Measurements from ENCODE around the genes ZNF326 and ZNF644.

DNA sequence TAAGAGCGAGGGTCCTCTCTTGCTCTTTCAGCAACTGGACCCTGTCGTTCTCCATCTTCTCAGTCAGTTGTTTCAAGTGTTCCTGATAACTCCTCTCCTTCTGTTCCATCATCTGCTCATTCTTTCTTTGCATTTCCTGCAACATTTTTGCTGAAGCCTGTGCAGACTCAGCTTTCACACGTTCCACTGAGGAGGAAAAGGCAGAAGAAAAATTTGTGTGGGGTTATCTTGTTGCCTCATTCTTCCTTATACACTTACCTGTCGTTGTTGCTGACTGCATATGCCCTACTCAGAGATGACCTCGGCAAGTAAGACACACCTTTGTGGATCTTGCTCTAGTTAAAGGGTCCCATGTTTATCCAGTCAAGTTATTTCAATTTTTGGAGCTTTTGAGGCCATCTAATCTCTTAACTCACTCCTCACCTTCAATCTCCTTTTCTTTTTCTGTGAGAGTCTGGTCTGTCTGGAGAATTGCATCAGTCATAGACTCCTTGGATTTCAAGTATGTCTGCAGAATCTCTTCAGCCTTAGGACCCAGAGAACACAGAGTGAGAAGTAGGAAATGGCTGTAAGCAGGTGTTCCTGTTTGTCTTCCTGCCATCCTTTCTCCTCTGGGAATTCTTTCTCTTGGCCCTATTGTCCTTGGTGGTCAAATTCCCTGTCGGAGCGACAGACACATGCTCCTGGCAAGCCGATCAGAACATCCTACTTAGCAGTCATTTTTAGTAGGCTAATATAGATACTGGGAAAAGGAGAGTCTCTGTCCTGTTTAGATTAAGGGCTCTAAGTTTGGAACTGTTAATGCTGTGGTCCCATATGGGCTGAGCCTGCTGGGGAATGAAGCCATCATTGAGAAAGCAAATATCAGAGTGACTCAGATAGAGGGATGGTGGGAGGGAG is 10.1 kb downstream of the GBP1 start:
- RRBS, 2 experiments, result no CpG with 5 or more reads among the region's 8 CpGs

DNA sequence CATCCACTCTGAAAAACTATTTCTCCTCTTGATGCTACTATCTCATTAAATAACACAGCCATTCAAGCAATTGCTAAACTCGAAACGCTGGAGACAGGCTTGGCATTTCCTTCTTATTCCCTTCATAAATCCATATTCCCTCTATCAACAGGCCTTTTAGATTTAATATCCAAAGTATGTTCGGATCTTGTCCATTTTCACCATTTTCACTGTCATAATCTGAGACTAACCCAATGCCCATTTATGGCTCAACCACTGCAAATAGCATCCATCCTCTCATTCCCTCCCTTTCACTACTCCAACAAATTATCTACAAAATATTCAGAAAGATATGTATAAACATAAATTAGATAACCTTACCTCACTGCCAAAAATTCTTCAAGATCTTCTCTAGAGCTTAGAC is 10.8 kb downstream of the GBP2 start:
- RRBS, 2 experiments, result no CpG with 5 or more reads among the region's 3 CpGs

DNA sequence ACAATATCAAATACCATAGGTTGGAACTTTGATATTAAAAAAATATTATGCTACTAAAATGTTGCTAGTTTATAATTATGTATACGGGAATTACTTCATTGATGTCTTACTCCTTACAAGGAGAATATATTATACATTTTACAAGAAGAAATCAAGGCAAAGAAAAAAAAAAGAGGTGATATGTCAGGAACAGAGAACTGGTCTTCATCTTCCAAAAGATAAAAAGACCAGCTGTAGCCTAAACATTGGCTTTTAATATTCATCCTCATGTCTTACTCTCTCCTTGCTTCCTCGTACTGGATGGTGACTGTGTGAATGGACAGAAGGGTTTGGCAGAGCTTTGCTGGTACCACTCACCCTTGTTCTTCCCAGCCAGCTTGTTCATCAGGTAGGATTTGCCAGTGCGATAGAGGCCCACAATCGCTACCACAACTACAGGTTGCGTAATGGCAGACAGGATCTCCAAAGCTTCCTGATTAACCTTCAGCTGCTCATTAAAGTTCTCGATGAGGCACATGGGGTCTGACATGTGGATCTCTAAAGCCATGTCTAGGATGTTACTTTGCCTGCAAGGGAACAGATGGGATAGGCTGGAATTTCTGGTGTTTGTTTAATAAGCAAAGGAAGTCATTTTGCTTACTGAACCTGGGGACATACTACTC is 3.5 kb downstream of the GBP5 start:
- RRBS, 2 experiments, result no CpG with 5 or more reads among the region's 6 CpGs

DNA sequence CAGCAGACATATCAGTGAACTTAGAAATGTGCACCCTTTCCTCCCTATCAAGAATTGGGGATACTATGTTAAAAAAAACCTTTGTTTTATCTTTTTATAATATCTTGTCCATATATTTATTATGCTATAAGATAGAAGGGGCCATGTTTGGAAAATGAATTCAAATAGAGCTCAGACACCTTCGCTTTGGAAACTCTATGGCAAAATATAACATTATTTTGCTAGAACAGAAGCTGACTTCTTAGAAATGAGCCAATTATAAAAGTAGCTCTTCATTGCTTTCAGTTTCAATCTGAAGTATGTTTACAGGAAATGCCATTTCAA is 37.7 kb upstream of the GBP5 start:
- RRBS, 2 experiments, result no CpG with 5 or more reads among the region's 1 CpG

GRCh38 chr1:89311793-89312238 is 39.2 kb upstream of the GBP5 start:
- RRBS, 2 experiments, result no CpG with 5 or more reads among the region's 4 CpGs

- RRBS, 2 experiments, result no CpG with 5 or more reads among the region's 3 CpGs
Observed at GRCh38 chr1:89407139-89407900, 43.5 kb downstream of the GBP6 start.

DNA sequence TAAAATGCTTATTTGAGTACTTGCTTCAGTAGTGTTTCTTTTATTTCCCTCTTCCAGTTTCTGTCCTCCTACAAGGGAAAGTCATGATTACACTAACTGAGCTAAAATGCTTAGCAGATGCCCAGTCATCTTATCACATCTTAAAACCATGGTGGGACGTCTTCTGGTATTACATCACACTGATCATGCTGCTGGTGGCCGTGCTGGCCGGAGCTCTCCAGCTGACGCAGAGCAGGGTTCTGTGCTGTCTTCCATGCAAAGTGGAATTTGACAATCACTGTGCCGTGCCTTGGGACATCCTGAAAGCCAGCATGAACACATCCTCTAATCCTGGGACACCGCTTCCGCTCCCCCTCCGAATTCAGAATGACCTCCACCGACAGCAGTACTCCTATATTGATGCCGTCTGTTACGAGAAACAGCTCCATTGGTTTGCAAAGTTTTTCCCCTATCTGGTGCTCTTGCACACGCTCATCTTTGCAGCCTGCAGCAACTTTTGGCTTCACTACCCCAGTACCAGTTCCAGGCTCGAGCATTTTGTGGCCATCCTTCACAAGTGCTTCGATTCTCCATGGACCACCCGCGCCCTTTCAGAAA is 50.3 kb upstream of the LRRC8C start:
- RRBS, 2 experiments, result no CpG with 5 or more reads among the region's 16 CpGs

DNA sequence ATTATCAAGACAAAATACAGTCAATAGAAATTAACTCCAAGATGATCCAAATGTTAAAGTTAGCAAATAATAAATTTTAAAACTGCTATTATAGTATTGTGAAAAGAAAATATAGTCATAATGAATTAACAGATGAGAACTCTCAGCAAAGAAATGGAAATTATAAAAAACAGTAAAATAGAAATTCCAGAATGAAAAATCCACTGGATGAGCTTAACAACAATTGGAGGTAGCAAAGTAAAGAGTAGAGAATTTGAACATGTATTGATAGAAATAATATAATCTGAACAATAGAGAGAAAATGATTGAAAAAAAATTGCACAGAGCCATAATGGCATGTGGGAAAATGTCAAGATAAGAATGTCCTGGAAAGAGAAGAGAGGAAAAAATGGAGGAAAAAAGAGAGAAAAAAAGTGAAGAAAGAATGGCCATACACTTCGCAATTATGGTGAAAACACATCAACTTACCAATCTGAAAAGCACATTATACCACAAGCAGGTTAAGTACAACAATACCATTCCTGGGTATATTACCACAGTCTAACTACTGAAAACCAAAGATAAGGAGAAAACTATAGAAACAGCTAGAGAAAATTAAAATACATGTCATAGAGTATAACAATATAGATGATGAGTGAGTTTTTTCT is 12.2 kb downstream of the LRRC8C start:
- RRBS, 2 experiments, result no CpG with 5 or more reads among the region's 1 CpG

GRCh38 chr1:89727705-89728218 is 93.1 kb upstream of the LRRC8D start:
- RRBS, 2 experiments, result no CpG with 5 or more reads among the region's 7 CpGs

- RRBS, 2 experiments, result no CpG with 5 or more reads among the region's 4 CpGs
Observed at GRCh38 chr1:89822571-89822775, 1.6 kb downstream of the LRRC8D start.

DNA sequence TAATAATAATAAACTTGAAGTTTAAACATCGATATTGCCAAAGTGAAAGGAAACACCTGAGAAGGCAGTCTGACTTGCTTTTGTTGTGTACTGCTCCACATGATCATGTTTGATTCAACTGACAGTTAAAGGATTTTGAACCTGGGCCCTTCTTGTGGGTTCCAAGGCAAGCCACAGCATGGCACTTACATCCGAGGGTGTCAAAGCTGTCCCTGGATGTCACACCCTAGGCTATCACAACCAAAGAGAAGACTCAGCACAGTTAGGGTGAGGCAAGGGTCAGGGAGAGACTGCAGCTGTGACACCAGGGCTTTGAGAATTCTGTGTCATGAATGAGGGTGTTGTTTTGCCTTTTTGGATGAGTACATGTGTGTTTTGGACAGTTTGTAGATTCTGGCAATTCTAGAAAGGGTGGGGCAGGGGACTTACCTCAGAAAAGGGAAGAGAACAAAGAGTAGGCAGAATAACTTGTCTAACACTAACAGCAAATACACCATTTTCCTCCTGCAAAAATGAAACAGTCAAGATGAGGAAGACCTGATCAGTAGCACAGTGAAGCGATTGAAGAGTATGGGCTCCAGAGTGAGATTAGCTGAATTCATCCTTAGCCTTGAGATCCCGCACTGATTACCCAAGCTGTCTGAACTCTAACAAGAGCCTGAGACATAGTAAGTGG is 37.8 kb upstream of the ZNF326 start:
- RRBS, 2 experiments, result no CpG with 5 or more reads among the region's 4 CpGs

DNA sequence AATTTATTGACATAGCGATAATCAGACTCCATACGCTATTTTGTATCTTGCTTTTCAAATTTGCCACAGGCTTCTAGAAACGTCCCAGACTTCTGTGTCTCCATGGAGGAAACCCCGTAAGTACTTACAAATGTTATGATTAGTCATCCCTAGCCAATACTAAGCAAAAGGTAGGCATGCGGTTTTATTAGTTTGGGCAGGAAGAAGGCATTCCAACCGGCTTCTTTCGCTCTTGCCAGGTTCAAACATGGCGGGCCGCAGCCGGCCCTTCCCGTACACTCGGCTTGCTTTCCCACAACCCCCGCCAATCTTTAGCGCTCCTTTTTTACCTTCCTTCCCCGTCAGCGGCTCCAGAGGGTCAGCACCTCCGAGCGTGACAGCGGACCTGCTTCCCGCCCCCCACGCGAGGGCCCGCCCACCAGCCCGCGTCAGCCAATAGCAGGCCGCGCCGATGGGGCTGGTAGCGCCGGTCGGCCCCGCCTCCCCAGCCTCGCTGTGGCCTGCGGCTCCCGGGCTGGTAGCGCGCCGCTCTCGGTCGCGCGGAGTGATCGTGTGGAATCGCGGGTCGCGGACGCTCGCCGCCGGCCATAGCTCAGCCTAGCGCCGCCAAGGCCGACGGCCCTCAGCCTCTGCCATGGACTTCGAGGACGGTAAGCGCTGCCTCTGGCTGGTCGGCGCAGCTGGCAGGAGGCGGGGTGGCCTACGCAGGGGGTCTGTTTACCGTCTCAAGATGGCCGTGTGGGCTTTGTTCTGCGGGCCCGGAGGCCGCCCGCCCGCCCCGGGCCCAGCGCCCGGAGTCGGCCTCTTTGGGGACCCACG is at the start of gene ZNF326:
Gene ZNF326, plus strand, starts transcription at position 487 of the 819 bp plus-strand sequence.
- RRBS, 2 experiments, result under 1 to 1% methylated on average over 25 to 28 of the region's 74 CpGs

DNA sequence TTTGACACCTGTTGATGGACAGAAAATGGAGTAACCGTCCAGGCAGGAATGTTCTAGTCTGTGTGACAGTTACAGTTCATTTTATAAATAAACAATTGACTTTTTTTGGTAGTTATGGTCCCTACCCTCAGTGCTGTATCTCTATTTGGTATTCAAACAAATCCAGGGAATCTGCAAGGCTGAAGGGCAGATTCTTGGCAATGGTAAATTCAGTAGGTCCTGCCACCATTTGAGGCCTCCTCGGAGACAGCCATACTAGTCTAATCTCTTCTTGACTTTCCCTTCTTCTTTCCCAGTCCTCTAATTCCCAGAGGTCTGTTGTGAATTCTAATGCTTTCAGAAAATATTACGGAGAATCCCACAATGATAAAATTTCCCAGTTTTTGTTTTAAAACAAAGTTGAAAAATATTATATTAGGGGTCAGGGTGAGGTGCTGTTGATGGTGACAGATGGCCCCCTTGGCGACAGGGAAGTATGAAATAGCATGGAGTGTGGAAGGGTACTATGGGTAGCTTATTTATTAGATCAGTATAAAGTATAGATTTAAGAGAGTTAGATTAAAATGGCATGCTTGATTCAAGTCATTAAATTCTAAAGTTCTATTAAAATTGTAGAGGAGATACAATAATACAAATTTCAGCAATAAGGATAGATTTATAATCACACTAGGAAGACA is 37.1 kb downstream of the ZNF326 start:
- RRBS, 2 experiments, result no CpG with 5 or more reads among the region's 4 CpGs

GRCh38 chr1:90062665-90063383 is 67.9 kb downstream of the ZNF326 start:
- RRBS, 2 experiments, result no CpG with 5 or more reads among the region's 30 CpGs

GRCh38 chr1:90607211-90607627 is 109.9 kb downstream of the BARHL2 start:
- RRBS, 2 experiments, result no CpG with 5 or more reads among the region's 14 CpGs

GRCh38 chr1:90748876-90749335 is 31.8 kb upstream of the BARHL2 start:
- RRBS, 2 experiments, result no CpG with 5 or more reads among the region's 1 CpG

DNA sequence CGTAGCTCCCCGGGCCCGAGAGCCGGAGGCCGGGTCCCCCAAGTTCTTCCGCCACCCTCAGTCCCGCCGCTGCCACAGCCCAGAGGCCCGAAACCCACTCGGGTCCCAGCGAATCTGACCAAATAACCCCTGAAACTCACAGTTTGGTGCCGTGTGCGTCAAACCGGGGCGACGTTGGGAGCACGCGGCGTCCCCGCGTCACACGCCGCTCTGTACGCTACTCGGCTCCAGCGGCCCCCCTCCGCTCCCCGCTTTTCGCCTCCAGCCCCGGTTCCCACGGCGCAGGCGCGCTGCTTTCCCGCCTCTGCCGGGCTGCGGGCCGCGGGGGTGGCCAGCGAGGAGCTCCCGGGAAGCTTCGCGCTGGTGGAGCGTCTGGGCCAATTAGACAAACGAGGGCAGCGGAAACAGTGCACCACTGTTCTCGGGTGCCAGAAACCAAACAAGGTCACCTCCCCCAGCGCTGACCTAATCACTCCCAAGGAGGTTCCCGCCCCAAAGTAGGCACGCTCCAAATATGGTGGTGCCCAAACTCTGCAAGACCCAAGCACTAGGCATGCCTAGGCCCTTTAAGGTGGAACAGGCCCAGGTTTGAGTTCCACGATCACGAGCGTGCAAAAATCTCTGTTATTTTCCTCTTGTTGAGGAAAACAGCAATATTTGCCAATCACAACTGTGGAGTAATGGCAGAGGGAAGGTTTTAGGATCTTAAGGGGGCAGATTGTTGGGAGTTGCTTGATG is at the start of gene ZNF644:
Gene ZNF644, minus strand, starts transcription at position 186 of the 738 bp plus-strand sequence.
- RRBS, 2 experiments, result 1 to 2% methylated on average over 23 to 25 of the region's 53 CpGs

DNA sequence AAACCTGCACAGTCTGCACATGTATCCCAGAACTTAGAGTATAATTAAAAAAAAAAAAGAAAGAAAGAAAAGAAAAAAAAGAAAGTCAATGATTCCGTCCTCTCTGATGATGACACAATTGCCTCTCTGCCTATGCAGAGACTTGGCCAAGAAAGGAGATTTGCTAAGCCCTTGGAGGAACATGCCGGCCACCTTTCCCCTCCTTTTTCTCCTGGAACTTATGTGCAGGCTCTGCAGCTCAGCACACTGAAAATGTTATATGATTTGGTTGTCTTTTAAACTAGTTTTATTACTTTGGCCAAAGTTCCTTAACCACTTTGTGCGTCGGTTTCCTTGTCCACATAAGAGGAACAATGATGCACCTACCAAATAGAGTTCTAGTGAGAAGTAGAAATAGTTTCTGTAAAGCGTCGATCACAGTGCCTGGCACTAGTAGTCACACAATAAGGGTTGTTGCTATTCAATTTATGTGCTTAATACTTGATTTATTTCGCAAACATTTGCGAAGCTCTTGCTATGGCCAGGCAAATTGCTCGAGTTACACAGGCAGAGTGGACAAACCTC is 111.5 kb upstream of the ZNF644 start:
- RRBS, 2 experiments, result no CpG with 5 or more reads among the region's 9 CpGs

Measured in bronchial epithelial cell (primary cell).